Hair follicle dermal papilla cell (primary cell): ENCODE results near the gene TRIM17.

DNA sequence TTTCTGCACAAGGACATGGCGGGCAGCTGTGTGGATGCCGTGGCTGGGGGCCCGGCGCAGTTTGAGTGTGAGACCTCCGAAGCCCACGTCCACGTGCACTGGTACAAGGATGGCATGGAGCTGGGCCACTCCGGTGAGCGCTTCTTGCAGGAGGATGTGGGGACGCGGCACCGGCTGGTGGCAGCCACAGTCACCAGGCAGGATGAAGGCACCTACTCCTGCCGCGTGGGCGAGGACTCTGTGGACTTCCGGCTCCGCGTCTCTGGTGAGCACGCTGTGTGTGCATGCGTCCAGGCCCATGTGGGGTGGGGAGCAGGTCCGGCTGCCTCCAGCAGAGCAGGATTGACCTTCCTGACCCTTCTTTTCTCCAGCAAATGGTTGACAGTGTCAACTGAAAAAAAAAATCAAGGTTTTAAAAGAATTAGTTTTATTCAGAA lies 9.2 kb downstream of the OBSCN start:
- CAGE, long polyA plus RNA = no peak

GRCh38 chr1:228304261-228304584 lies 96.4 kb downstream of the OBSCN start:
- CAGE, long polyA plus RNA = no peak

GRCh38 chr1:228374678-228375318 lies 31.8 kb downstream of the TRIM11 start:
- CAGE, long polyA plus RNA = no peak

DNA sequence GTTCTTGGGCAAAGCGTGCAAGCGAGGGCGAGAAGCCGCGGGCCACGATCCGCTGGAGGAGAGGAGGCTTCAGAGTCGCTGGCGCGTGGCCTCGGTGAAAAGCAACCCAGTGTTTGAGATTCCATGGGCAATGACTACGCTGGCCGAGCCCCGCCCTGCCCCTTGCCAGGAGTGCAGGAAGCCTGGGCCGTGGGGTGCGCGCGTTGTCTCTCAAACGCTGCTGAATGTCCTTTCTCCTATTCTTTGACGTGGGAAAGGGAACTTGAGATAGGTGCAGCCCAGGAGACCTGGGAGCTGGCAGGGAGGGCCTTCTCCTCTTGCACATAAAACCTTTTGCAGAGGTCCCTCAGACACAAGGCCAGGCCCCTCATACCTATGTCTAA lies 27.4 kb downstream of the TRIM11 start:
- CAGE, long polyA plus RNA = no peak

DNA sequence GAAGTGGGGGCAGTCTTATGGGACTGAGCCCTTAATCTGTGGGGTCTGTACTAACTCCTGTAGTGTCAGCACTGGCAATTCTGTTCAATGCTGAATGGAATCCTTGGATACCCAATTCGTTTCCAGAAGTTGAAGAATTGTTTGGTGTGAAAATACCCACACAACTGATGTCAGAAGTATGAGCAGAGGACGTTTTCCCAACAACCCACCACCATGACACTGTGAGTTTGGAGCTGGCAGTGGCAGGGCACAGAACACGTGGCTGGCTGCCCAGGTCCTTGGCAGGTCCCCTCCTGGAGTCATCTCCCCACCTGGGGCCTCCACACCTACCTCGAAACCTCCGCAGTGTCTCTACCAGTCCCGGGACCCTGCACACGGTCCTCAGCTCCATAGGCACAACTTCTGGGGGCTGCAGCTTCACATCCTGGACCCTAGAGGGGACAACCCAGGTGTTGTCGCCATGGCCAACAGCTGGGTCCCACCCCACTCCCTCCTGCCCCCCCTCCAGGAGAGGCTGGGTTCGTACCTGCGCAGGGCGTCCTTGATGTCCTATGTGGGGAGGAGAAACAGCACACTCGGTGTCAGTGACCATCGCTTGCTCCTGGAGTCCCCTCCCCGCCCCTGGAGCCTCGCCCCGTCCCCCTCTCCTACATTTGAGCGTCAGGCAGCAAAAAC lies 9.9 kb downstream of the TRIM11 start:
- CAGE, long polyA plus RNA = no peak

DNA sequence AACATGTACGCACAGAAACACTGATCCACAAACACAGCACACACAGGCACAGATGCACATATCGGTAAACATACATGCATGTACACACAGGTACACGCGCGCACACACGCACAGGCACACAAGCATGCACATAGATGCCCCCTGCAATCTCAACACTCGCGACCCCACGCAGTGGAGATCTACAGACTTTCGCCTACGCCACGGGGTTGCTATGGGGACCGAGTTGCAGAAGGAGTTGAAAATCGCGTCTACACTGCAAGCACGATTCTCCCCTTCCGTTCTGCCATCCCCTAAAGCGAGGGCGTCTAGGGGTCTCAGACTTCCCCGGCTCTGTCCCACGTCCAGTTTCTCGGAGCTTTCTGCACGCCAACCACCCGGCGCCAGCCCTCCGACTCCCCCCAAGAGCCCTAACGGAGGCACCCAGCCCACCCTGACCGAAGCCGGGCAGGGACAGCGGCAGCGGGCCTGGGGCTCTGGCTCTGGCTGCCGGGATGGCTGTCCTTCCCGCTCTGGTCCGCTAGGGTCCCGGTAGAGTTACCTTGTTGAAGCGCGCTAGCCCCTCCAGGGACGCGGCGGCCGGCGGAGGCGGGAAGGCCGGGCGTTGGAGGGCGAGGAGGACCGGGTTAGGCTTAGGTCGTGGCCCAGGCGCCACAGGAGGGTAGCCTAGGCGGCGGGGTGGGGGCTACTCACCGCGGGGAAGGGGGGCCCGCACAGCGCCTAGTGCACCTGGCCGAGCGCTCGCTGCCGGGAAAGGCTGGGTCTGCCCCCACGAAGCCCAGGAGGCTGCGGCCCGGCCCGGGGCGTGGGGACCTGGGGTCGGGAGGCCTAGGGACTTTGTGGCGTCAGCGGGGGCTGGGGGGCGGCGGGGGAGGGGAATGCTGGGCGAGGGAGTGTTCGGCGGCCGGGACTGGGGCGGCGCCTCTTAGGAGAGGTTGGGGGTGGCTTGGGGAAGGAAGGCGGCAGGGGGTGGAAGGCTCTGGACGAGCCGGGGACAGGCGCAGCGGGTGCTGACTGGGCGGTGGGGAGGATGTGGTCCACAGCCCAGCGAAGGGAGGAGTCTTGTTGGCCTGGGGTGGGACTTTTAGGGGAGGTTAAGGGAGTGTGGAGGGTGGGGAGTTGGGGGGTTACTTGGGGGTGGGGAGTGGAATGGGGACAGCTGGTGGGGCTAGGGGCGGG lies at the start of gene TRIM17:
TRIM17 (minus strand) TSS at position 1,013 of the 1,176 bp plus-strand sequence.
- CAGE, long polyA plus RNA = no peak

GRCh38 chr1:228423393-228423988 lies 1.7 kb downstream of the H3-4 start:
- CAGE, long polyA plus RNA = no peak

- CAGE, long polyA plus RNA = no peak
Measured at GRCh38 chr1:228428975-228429174, 3.7 kb upstream of the H3-4 start.

DNA sequence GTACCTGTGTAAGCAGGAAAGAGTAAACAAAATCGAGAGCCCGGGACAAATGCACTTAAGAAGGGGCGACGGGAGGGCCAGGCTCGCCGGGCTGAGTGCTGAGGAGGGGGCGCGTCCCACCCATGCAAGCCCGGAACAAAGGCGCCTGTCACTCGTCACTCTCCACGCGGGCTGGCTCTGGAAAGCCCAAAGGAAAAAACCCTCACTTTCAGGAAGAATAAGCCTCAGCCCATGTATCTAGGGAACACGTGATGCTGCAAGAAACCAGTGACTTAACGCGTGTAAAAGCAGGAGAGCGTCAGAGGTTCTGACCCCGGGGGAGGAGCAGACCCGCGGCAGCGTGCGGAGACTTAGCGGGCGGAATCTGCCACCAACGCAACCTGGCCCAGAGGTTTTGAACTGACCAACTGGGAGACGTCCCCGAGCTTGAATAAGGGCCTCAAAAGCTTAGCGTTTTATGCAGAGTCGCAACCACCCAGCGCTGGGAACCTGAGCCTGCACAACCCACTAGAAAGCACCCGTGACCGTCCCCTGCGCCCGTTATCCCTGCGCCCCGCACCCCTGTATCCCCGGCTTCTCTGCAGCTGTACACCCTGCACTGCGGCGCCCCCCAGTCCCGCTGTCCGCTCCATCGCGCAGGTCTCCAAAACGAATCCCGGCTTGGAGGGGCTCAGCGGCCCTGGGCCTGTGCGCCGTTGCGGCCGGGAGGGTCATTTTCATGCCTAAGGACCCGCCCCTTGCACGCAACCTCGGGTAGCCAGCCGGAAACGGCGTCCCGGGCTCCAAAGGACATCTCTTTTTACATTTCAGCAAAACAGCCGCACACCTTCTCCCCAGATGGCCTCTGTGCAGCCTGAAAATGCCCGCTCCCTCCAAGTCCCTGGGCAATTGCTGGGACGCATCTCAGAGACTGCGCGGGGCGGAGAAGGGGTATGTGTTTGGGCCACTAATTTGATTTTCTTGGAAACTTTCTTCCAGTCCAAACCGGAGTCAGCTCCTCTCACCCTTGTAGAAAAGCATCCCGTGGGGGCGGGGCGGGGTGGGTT lies 11.7 kb downstream of the H2AC25 start:
- CAGE, long polyA plus RNA = no peak

GRCh38 chr1:228458238-228458442 lies 237 bp downstream of the H2BC26 start:
- CAGE, long polyA plus RNA = no peak

DNA sequence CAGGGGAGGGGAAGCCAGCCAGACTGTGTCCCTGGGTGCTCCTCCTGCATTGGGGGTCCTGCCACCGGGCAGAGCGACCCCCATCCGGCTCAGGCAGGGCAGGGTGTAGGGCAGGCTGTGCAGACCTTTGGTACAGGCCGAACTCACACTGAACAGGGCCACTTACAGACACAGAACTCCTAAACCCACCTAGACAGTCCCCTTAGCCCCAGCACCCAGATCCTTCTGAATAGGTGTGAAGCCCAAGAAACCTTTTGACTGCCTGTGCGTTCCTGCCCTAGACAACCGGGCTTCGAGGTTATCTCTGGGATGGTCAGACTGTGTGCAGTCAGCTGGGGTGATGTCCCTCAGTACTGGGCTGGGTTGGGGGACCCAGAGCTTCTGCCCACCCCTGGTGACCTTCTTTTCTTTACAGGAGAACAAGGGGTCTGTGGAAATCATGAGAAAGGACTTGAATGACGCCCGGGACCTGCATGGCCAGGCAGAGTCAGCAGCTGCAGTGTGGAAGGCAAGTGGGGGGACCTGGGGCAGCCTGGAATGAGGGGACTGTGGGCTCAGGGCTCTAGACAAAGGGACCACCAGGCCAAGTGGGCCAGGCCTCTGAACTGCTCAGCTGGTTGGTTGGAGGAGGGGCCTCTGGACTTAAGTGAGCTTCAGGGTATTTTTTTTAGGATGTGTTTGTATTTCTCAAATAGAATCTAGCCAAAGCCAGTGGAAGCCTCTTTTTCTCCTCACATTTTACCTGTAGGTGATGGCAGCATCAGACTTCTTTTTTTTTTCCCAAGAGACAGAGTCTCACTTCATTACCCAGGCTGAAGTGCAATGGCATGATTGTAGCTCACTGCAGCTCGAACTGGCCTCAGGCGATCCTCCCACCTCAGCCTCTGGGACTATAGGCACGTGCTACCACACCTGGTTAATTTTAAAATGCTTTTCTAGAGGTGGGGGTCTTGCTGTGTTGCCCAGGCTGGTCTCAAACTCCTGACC lies 1.7 kb downstream of the RNF187 start:
- CAGE, long polyA plus RNA = no peak

GRCh38 chr1:228721325-228721773 lies 13.9 kb upstream of the RHOU start:
- CAGE, long polyA plus RNA = no peak

DNA sequence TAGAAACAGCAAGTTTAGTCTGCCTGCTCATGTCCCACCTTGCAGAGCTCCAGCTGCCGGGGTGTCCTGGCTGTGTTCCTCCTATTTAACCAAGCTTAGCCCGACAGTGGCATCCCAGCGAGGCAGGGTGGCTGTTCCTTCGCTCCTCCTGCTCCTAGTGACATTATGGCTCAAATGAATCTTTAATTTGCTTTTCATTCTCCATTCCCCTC lies 138.0 kb downstream of the RHOU start:
- CAGE, long polyA plus RNA = no peak

GRCh38 chr1:228900032-228900695 lies 164.9 kb downstream of the RHOU start:
- CAGE, long polyA plus RNA = no peak

DNA sequence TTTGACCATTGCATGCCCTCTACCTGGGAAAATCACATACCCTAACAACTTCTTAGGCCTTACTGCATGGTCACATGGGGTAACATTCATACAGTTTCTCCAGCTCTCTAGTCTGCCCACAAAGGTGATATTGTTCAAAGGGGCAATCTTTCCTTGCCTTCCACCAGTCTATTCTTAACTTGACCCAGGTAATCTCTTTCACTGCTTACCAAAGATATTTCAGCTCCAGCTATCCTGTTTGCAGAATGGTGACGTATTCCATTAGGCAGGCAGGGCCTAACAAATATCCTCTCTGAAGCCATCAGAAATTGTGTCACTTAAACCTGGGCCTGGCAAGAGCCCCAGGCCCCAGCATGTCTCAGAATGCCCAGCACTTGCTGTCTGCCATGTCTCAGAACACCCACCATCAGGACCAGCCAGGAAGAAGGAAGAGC lies 157.8 kb upstream of the RAB4A start:
- CAGE, long polyA plus RNA = no peak

- CAGE, long polyA plus RNA = no peak
Measured at GRCh38 chr1:229227494-229227992, 43.4 kb upstream of the RAB4A start.

DNA sequence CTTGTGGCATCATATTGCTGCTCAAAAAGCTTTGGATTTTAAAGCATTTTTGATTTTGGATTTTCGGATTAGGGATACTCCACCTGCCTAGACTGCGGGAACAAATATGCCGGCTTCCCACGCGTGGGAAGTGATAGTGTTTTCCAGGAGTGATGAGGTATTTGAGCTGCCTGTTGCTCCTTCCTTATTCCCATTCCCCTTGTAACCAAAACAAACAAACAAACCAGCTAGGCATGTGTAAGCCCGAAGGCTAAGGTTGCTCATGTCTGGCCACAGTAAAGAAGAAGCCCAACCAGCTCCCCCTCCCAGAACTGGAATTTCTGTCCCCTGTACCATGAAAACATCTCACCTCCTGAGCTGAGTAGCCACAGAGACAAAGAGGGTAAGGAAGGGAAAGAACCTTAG lies 41.9 kb upstream of the RAB4A start:
- CAGE, long polyA plus RNA = no peak

DNA sequence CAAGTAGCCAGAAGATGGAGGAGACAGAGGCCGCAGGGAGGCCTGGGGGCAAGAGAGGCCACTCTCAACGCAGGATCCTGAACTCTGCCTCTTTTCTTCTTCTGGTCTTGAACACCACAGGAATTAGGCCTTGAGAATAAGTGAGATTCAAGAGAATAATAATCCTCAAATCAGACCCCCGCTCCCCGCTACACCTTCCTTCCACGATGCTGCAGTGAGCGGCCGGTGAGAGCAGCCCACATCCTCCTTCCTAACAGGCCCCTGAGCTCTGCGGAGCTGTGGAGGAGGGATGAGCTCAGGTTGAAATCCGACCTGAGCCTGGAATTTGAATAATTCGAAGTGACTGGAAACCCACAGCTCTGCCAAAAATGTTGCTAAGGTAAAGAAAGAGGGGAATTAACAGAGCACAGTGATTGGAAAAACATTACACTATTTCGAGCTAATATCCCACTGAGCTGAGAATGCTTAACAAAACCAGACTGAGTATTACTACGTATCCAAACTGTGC lies 90.0 kb downstream of the URB2 start:
- CAGE, long polyA plus RNA = no peak

DNA sequence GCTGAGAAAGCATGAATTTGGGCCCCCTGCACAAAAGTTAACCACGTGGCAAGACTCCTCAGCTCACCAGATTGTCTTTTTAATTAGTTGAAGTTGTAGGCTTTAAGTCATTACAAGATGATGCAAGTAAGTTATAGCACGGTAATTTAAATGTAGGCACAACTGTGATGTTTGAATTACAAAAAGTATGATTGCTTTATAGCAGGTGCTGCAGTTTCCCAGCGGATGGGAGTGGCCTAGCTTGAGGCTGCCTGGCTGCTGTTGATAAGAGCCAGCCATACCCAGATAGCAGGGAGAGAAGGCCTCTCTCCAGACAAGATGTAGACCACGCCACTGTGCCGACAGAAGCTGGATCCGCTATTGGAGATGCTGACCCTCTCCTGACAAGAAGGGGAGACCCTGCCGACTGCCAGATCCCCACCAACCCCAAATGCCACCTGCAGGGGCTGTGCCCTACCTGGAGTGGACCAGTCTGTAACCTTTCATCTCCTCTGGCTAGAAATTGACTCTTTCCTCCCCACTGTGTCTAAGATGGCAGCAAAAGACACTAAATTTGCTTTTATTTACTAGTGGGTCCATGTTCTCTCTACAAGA lies 127.7 kb downstream of the URB2 start:
- CAGE, long polyA plus RNA = no peak

DNA sequence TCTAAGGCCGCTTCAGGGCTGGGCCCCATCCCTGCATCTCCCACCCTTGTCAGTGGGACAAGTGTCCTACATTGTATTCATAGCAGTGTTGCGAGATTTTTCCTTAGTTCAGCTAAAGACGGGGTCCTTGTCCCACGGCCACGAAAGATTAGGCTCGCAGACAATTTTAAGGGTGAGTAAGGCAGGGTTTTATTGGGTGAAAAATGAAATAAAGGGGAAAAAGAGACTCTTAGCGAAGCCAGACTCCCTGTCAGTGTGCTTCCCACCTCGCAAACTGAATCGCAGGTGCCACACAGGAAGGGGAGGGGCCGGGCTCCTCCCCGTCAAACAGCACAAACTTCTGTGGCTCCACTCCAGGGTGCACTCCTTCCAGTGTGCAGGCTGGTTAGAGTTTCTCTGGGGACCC lies 37.9 kb upstream of the GALNT2 start:
- CAGE, long polyA plus RNA = no peak